Measurements from ENCODE around the genes MBD3L3, ZNF557, PET100, FCER2 and CLEC4G.

- PRO-cap, result no peak
These were observed 3.4 kb downstream of the TRIP10 start for GRCh38 chr19:6742888-6743227.

- PRO-cap, result no peak
These were observed 5.5 kb downstream of the TRIP10 start for GRCh38 chr19:6744909-6745375.

- PRO-cap, result no peak
These were observed at the start of gene MBD3L3 for GRCh38 chr19:7058465-7059120. Gene MBD3L3 (minus strand): TSS chr19:7058676.

- PRO-cap, result unidirectional peak, plus-strand start at chr19:7069465; bidirectional peak, plus-strand start at chr19:7069708, minus-strand start at chr19:7069627
These were observed at the start of gene ZNF557 for GRCh38 chr19:7069059-7069808. Gene ZNF557 (plus strand): TSS chr19:7069703.

DNA sequence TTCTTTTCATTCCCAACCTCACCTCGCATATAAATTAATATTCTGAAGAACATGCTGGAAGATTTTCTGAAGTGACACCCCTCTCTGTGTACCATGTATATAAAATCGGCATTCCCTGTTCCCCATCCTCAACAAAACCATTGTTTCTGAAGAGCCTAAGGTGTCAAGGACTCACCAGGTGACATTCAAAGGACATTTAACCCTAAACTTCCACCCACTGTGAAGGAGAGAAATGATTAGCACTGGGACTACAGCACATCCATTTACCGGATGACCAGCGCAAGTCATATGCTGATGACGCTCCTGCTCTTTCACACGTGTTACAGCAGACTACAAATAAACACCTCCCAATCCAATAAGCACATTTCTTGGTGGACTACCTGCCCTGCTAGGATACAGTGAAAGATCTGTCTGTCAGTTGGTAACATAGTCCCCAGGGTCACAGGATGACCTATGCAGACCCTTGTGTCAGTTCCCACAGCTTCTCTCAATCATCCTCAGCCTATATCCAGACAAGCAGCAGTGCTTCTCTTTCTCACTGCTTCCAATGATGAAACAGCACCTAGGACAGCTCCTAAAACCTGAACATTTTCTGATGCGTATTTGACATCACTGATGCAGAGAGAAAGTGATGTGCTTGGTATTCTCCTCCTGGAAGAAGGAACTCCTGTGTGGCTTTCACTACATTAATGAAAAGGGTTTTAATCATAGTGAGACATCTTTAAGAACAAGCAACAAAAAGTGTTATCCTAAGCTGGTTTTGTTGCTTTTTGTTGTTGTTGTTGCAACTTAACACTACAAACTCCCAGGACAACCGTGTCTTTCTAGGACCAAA, 43.6 kb downstream of the ZNF557 start:
- PRO-cap, result no peak

GRCh38 chr19:7115996-7116713, 46.7 kb downstream of the ZNF557 start:
- PRO-cap, result no peak

- PRO-cap, result no peak
These were observed 105.1 kb downstream of the INSR start for GRCh38 chr19:7188896-7189649.

- PRO-cap, result no peak
These were observed 86.3 kb downstream of the INSR start for GRCh38 chr19:7207970-7208240.

DNA sequence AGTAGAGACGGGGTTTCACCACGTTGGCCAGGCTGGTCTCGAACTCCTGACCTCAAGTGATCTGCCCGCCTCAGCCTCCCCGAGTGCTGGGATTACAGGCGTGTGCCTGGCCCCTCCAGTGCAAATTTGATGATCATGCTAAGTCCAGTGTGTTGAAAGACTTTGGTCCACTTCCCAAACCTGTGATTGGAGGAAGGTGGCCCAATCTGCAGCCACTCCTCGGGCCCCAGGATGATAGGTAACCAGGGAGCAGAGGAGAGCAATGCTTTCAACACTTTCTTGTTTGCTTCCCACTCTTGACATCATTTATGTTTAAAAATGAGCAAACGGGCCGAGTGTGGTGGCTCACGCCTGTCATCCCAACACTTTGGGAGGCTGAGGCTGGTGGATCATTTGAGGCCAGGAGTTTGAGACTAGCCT, 40.8 kb downstream of the INSR start:
- PRO-cap, result no peak

- PRO-cap, result no peak
These were observed 698 bp upstream of the PEX11G start for GRCh38 chr19:7489349-7490116.

- PRO-cap, result no peak
These were observed 9.1 kb downstream of the TEX45 start for GRCh38 chr19:7506356-7506854.

DNA sequence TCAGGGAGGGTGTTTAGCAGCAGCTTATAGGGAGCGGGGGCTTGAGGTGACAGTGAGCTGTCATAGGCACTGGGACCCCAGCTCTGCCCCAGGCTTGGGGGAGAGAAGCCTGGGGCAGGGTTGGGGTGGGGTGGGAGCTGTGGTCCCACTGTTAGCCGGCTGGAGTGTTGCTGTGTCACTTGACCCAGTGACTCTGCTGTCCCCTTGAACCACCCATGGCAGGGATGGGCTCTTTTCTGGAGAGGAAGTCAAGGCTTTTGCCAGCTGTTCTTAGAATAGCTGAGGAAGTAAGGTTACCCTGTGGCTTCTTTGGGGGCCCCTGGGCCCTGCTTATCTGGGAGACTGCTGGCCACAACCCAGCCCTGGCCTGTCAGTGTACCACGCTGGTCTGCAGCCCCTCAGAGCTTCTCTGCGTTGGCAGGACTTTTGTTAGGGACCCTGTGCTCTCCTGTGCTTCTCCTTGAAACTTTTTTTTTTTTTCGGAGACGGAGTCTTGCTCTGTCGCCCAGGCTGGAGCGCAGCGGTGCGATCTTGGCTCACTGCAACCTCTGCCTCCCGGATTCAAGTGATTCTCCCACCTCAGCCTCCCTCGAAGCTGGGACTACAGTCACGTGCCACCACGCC, 9.2 kb downstream of the PNPLA6 start:
- PRO-cap, result no peak

DNA sequence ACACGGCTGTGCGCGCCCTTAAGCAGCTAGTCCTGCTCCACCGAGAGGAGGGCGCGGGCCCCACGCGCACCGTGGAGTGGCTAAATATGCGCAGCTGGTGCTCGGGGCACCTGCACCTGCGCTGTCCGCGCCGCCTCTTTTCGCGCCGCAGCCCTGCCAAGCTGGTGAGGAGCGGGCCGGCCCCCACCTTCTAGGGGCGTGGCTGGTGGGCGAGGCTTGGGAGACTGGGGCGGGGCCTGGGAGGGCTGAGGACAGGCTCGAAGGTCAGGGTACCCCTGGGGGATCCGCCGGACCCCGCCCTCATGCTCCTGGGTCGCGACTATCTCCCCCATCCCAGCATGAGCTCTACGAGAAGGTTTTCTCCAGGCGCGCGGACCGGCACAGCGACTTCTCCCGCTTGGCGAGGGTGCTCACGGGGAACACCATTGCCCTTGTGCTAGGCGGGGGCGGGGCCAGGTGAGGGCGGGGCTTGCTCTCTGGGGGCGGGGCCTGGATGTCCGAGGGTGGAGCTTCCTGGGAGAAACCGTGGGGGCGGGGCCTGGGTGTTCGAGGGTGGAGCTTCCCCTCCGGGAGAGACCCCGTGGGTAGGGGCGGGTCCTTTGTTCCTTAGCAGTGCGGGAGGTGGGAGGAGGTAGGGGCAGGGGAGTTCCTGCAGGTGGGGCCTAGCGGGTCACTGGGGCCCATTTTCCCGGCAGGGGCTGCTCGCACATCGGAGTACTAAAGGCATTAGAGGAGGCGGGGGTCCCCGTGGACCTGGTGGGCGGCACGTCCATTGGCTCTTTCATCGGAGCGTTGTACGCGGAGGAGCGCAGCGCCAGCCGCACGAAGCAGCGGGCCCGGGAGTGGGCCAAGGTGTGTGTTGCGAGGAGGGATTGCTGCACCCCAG, 19.6 kb downstream of the PNPLA6 start:
- PRO-cap, result no peak

DNA sequence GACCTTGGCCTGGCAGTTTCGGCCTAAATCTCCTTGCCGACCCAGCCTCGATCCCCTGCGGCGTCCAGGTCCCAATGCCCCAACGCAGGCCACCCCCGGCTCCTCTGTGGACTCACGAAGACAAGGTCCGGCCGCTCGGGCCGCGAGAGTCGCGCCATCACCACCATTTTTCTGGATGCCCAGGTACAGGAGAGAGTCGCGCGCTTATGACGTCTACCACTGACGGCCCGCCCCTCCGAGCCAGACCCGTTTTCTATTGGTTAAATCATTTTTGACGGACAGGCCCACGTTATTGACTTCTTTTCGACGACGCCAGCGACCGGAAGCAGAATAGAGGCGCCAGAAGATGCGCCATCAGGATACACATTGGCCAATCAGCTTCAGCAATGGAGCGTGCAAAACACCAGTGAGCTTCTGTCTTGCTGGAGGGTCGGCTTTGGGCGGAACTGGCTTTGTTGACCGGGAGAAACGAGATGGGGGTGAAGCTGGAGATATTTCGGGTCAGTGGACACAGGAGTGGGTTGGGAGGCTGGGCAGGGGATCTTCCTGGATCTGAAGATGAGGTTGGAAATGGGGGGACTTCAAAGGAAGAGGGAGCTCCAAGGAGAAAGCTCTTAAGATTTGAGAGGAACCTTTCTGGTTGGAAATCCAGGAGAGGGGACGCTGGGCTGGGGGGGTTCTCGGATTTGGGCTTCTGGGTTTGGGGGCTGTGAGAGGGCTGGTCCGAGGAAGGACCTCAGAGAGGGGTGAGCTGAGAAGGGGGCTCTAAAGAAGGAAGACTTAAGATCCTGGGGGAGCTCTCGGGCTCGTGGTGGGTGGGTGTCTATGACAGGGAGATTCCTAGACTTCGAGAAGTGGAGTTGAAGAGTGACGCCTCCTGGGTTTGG, at the start of gene PET100:
TSS of gene PET100 (plus strand) at position 433 of the 887 bp plus-strand sequence.
- PRO-cap, result bidirectional peak, plus-strand start at position 455 of the sequence, minus-strand start at position 185 of the sequence

DNA sequence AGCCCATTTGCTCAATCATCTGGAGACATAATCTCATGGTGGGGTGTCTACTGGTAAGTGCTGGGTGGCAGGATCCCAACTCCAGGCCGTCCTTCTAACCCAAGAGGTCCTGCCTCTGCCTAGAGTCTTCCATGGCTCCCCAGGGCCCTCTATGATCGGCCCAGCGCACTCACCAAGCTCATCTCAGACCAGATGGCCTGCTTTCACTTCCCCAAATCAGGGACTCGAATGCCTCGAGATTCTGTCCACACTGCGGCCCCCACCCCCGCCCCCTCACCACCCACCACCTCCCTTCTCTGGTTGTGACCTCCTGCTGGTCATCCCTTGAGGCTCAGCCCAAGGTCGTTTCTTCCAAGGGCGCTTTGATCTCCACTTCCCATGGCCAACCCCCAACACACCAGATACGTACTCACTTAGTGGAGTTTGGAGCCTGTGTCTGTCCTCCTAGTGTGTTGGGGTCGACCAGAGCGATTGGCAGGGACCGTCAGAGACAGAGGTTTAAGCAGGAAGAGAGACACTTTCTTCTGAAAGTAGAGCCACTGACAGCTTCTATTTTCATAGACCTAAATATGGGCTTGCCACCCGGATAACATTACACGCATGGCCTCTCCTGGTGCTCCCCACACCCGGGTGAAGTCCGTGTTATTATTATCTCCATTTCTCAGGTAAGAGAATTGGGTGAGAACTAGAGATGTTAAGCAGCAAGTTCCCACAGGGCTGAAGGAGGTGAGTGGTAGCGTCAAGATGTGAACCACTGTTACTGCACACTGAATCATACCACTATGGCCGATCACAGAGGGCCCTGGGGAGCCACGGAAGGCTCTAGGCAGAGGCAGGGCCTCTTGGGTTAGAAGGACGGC, at the start of gene FCER2:
TSS of gene FCER2 (minus strand) at position 526 of the 860 bp plus-strand sequence.
- PRO-cap, result no peak

DNA sequence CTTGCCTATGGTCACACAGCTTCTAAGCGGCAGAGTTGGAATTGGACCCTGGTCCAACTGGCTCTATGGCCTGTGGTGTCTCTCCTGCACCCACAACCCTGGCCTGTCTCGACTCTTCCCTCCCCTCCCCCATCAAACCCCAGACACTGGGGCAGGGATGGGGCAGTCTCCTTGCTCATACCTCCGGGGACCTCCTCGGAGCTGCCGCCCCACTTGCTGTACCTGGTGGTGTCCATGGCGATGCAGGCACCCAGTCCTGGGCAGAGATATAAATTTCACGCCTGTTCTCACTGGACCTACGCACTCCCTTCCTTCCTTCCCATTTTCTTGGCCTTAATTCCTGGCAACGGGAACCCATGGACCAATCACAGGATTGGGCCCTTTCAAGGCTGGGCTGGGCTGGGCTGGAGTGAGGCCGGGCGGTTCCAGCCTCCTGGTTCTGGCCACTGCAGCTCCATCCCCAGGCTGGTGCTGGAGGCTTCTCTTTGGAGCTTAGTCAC, at the start of gene CLEC4G:
TSS of gene CLEC4G (minus strand) at position 244 of the 500 bp plus-strand sequence.
- PRO-cap, result no peak

DNA sequence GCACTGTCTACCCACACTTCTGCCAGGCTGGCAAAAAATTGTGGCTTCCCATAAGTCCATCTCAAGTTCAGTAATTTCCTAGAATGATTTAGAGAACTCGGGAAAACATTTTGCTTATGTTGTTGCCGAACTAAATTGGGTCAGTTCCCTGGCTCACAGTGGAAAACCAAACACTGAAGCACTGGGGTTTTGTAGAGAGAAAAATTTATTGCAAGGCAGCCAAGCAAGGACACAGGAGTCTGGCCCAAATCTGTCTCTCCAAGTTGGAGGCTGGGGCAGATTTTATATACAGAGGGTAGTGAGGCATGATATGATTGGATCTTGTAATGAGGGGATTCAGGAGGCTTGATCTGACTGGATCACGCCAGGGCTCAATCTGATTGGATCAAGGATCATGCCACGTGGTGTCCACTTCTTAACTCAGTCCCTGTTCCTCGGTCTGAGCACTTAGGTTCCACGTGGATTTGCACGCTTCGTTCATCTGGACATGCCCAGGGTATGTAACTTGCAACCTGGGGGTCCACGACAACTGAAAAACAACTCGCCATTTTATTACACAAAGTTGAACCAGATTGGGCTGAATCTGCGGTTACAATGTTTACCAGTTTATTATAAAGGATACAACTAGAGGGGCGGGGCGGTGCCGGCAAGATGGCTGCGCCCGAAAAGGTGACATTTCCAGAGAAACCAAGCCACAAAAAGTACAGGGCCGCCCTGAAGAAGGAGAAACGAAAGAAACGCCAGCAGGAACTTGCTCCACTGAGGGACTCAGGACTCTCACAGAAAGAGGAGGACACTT, 7.3 kb downstream of the CD209 start:
- PRO-cap, result unidirectional peak, plus-strand start at position 627 of the sequence

DNA sequence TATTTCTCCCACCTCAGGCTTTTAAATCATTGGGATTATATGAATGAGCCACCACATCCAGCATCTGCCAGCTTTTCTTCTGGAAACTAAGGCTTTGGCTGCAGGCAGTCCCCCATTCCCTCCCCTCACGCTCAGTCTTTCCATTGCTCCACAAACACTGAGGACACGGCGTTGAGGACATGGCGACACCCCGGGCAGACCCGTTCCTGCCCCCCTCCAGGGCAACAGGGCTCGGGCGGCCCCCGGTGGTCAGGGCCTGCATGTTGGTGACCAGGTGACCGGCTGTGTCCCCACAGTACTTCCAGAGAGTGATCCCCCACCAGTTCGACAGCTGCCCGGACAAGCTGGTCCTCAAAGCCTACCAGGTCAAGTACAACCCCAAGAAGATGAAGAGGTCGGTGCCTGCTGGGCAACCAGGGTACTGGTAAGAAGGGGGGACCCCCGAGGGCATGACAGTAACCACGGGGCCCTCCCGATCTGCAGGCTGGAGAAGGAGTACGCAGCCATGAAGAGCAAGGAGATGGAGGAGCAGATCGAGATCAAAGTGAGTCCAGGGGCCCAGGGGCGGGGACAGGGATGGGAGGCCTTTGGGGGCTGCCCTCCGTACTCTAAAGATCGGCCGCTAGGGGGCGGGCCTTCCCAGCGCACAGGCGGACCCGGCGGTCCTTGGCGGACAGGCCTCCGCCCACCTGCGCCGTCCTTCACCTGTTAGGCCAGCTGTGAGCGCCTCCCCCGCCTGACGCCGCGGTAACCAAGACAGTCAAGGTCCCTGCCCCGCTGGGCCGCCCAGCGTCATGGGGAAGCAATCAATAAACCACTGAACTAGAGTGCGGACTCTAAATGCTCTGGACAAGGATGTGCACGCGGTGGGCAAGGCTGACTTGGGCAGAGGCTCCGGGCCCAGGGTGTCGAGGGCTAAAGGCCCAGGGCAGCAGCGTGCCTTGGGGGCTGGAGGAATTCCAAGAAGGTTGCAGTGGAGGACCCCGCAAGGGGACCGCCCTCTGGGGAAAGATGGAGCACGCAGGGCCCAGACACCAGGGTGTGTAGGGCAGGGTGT, 21.1 kb downstream of the PRR36 start:
- PRO-cap, result unidirectional peak, plus-strand start at position 852 of the sequence

DNA sequence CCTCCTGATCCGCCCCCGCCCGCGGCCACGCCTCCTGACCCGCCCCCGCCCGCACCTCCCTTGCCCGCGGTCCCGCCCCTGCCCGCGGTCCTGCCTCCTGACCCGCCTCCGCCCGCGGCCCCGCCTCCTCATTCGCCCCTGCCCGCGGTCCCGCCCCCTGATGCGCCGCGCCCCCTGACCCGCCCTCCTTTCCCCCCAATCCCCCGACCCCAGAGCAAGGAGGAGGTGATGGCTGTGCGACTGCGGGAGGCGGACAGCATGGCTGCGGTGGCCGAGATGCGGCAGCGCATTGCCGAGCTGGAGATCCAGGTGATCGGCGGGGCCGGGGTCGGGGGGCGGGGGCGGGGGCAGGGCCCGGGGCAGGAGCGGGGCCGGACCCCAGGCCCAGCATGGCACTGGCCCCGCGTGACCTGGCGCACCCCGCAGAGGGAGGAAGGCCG, 11.4 kb downstream of the PRR36 start:
- PRO-cap, result no peak

DNA sequence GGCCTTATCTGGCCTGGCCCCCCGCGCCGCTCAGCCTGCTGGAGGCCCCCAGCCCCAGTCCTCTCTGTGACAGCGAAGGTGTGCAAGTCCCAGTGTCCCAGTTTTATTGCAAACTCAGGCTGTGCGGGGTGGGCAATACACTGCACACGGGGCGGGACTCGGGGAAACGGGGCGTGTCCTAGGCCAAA, 5.7 kb downstream of the PRR36 start:
- PRO-cap, result no peak

Data from gallbladder (tissue), 1 donor.